Bronchus fibroblast of lung (primary cell): ENCODE measurements around the genes PTMA, EFHD1 and NGEF.

DNA sequence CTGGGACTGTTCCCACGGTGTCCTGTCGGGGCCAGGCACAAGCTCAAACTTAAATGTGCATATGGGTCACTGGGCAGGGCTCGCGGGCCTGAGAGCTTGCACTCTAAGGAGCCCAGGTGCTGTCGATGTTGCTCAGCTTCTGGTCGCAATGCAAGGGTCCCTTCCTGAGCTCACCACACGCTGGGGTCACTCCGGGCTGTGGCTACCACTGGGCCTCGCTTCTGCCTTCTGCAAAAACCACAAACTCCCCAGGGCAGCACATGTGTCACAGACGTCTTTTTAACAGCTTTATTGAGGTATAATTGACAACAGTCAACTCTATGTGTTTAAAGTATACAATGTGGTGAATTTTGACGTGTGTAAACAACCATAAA is 11.9 kb upstream of the B3GNT7 start:
- RAMPAGE, long total RNA: no peak

DNA sequence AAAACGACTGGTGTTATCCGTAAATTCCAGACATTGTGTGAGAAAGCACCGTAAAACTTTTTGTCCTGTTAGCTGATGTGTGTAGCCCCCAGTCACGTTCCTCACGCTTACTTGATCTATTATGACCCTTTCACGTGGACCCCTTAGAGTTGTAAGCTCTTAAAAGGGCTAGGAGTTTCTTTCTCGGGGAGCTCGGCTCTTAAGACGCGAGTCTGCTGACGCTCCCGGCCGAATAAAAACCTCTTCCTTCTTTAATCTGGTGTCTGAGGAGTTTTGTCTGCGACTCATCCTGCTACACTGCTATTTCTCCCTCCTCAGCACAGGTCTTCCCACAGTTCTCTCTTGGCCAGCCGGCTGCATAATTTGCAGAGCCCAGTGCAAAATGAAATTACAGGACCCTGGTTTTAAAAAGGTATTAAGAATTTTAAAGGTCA is 13.1 kb downstream of the B3GNT7 start:
- RAMPAGE, long total RNA: no peak

DNA sequence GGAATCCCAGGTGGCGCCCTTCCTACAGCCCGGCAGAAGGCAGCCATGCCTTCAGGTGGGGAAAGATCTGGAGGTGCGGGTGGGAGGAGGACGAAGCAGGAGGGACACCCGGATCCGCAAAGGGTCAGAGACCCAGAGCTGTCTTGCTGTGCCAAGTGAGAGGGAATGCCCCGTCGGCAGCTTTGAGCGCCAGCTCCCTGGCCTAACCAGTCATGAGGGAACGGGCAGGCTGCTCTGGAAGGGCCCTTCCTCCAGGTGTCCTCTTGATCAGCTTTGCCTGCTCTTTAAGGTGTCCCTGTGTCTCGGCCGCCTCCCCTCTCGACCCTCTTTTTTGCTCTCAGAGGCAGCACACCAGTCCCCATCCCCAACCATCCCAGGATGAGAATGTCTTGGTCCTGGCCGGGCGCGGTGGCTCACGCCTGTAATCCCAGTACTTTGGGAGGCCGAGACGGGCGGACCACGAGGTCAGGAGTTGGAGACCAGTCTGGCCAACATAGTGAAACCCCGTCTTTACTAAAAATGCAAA is 22.7 kb downstream of the TEX44 start:
- RAMPAGE, long total RNA: no peak

GRCh38 chr2:231662646-231663328 is 45.5 kb upstream of the PTMA start:
- RAMPAGE, long total RNA: no peak

- RAMPAGE, long total RNA: no peak
Measured at GRCh38 chr2:231667591-231667858, 40.8 kb upstream of the PTMA start.

DNA sequence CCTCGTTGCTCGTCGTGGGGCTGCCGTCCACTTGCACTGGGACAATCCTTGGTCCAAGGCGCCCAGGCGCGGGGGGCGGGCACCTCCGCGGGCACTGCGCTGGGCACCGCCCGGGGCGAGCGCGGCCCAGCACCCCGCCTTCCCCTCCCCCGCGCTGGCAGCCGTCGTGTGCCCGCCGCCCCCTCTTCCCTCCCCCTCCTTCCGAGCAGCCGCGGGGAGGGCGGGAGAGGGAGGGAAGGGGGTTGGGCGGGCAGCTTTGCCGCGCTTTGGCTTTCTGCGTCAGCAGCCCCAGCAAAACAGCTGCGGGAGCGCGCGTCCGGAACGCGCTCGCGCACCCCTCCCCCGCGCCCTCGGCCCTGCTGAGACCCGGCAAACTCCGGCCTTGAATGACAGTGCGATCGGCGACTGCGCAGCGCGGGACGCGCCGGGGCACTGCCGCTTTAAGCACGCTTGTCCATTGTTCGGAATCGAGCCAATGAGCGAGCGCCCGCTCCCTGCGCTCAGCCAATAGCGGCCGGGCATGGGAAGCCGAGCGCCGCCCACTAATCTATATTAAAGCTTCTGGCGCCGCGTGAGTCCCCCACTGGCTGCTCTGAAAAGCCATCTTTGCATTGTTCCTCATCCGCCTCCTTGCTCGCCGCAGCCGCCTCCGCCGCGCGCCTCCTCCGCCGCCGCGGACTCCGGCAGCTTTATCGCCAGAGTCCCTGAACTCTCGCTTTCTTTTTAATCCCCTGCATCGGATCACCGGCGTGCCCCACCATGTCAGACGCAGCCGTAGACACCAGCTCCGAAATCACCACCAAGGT is at the start of gene PTMA:
Gene PTMA (plus strand): TSS at position 578 of the 806 bp plus-strand sequence.
- RAMPAGE, long total RNA: start-site peak on the plus strand centred at position 602 of the sequence, 48 bp wide, 75,208 and 70,456 reads in 2 replicates

DNA sequence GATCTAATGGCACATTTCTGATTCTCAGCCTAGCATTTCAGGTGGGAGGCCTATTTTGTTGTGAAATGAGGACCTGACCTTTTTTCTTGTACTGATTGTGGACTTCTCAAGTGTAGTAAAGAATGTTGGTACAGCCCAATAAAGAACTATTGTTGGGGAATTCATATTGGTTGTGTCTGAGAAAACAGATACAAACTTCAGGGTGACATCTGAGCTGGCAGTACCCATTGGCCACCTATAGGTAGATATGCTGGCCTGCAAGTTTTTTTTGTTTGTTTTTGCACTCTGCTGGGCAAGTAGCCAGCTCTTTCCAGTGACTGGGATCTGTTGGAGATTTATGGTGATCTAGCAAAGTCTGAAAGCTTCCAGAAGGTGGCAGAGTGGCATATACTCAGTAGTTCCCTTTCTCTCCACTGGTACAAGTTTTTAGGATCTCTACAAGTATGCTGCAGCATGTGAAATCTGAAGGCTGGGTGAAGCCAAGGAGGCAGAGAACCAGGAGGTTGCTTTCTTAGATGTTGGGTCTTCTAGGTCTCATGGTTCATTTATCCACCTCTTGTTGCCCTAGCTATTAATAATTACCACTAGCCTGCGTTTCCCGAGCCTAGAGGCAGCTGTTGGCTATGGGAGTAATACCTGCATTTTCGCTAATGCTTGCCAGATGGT is 9.3 kb downstream of the COPS7B start:
- RAMPAGE, long total RNA: no peak

DNA sequence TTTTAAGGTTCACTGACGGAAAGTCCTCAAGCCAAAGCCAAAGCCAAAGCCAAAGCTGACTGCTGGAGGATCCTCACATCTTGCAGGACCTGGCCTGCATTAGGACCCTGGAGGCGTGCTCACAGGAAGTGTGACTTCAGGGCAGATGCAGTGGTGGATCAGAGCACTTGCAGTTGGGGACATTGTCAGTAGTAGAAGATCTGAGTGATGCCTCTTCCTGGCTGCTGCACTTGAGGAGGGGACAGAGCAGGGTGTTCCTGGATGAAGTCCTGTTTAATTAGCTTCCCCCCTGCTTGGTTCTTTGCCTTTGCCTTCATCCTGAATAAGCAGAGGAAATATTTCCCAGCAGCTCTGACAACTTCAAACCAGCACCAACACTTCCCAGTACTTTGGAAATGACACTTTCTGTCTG is 68.9 kb upstream of the ALPP start:
- RAMPAGE, long total RNA: no peak

DNA sequence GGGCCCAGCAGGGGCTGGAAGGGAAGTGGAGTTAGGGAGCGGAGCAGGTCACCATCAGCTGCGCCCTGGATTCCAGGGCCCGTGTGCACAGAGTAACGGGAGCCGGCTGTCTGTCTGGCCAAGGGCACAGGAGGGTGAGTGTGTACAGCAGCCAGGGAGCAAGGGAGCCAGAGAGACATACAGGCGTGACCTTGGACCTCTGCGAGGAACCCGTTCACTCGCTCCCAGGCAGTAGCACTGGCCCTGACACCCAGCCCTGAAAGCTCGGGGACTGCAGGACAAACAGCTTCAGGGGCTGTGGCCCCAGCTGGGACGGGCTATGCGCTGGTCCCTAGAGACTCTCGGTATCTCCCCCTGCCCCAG is 46.3 kb upstream of the ALPP start:
- RAMPAGE, long total RNA: no peak

GRCh38 chr2:232444123-232444438 is 11.9 kb upstream of the ALPI start:
- RAMPAGE, long total RNA: no peak

DNA sequence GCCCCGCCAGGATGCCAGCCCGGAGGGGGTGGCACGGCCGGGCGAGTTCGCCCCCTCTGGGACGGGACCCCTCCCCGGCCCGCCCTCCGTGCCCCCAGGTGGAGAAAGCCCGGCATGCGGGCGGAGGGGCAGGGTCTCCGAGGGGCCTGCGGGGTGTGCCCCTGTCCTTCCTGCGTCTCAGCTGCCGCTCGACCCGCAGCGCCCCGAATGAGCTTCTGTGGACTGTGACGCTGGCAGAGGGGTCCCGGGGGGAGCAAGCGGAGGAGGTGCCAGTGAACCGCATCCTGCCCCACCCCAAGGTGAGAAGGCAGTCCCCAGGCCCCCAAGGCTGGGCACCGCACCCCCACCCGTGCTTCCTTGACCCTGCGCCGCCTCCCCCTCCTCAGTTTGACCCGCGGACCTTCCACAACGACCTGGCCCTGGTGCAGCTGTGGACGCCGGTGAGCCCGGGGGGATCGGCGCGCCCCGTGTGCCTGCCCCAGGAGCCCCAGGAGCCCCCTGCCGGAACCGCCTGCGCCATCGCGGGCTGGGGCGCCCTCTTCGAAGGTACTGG is 2.2 kb downstream of the PRSS56 start:
- RAMPAGE, long total RNA: no peak

DNA sequence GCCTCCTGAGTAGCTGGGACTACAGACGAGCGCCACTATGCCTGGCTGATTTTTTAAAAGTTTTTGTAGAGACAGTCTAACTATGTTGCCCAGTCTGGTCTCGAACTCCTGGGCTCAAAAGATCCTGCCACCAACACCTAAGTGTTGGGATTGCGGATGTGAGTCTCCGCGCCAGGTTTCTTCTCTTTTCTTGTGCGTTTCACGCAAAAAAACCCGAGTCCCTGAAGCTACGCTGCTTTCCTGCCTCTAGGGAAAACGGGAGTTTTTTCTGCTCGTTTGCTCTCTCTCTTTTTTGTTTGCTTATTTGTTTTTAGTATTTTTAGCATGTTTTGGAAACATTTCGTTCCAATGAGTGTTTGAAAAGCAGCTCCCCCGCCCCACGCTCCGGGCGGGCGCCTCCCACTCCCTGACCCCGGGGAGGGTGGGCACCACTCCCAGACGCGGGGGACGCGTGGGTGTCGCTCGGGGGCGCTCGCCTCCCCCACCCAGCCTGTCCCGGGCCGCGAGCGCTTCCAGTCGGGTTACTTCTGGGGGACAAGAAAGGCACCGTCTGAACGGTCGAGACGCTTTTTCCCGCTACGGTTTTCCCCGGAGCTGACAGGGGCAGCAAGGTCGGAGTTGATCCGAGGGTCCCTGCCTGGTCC is 538 bp upstream of the EFHD1 start:
- RAMPAGE, long total RNA: no peak

GRCh38 chr2:232633388-232634398 is at the start of gene EFHD1:
Gene EFHD1 (plus strand): TSS chr2:232633604.
- RAMPAGE, long total RNA: no peak

DNA sequence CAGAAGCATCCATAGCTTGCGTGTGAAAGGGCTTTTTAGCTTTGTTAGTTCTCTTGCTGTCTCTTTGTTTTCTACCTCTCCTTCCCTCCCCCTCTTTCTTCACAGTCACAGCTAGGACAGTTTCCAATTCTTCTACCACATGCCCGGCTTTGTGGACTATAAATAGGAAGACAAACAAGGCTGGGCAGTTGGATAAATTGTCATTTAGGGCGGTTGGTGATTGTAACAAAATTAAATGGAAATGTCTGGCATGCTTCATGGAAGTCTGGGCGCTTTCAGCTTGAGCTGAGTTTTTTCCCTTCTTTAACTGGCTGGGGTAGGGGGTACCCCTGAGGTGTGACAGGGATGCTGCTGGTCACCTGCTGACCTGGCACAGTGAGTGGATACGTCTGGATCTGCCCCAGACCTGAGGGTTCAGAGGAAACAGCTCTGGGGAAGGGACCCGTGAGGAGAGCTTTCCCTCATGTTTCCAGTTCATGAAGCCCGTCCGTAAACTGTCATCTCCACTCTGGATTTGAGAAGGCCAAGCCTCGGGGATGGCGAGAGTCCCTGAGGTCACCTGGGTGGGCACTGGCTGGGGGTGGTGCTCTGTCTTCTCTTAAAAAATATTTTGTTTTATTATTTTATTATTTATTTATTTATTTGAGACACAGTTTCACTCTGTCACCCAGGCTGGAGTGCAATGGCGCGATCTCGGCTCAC is 29.0 kb upstream of the GIGYF2 start:
- RAMPAGE, long total RNA: no peak

GRCh38 chr2:232742856-232743479 is 33.4 kb downstream of the KCNJ13 start:
- RAMPAGE, long total RNA: no peak

DNA sequence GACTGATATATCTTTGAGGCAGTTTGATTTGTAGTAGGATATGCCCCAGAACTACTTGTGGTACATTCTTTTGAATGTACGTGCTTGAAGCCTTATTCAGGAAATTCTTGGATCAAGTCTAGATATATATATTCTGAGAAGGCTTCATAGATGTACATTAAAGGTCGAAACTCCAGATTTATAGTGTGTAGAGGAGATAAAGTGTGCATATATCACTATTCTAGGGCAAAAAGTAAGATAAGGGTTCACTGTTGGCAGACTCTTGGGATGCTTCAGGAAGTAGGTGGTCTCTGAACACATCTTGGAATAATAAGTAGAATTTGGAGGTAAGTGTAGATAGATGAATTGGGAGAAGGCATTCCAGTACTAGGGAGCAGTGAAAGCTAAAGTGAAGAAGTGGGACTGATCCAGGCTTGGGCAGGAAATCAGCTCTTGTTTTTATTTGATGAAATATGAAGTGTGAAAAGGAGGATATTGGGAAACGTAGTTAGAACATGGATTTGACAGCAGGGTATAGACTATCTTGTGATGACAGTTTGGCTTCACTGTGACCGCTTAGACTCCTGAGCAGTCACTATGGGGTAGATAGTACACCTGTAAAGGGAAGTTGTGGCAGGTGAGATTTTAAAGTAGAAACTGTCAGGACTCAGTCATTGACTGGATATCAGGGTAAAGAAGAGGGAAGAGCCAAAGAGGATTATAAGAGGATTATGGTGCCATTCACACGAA is 16.5 kb upstream of the KCNJ13 start:
- RAMPAGE, long total RNA: no peak

DNA sequence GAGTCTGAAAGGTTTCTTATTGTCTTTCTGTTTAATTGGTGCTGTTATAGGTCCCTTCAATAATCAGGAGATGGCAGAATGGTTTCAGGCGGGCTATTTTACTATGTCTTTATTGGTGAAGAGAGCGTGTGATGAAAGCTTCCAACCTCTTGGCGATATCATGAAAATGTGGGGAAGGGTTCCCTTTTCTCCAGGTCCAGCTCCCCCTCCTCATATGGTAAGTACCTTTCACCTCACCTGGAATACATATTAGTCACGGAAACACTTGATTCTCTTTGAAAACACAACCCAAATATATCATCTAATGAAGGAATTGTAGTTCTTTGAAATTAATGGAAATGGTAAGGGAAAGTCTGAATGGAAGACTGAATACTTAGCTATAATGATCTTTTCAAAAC is 30.1 kb upstream of the KCNJ13 start:
- RAMPAGE, long total RNA: no peak

DNA sequence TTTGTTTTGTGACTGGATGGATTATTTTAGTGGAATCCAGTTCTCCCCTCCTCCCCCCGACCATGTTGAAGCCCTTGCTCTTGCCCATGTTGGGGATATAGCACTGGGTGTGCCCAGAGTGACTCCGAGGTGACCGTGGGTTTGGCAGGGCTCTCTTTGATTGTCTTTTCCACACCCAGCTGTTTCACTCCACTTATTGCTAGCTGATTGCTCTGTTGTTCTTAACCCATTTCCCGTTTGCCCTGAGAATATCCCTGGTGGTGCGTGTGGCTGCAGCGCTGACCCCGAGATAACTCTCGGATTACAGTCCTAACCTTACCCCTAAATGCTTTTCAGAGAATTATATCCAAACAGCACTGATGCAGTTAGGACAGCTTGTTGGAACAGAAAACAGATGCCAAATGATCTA is 34.4 kb upstream of the SNORC start:
- RAMPAGE, long total RNA: no peak

GRCh38 chr2:232860571-232861487 is 9.2 kb upstream of the SNORC start:
- RAMPAGE, long total RNA: no peak

DNA sequence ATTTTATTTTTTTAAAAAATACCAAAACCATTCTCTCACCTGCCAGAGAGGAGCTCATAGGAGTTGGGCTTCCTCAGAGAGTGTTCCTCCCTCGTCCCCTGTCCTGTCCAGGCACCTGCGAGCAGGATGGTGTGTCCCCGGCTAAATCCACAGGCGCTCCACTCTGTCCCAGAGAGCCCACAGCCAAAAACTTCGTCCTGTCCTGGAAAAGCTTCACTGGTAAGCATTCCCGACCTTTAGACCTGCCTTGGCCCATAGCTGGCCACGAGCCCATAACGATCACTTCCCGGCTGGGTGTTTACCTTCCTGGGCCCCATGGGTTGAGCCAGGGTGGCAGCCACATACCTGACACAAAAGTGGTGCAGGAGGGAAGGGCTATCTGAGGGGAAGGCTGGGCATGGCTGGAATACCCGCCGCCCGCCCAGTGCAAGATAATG is at the start of gene NGEF:
Gene NGEF (minus strand): TSS at position 228 of the 437 bp plus-strand sequence.
- RAMPAGE, long total RNA: no peak